ENCODE measurements around a stretch of chr7.

- PRO-cap = unidirectional peak, plus-strand start at chr7:66152209; unidirectional peak, minus-strand start at chr7:66152281
- RAMPAGE, long total RNA, 4 experiments = no peak in any of the 4 experiments
These were observed 37.3 kb downstream of the CRCP start for GRCh38 chr7:66151835-66152440.

DNA sequence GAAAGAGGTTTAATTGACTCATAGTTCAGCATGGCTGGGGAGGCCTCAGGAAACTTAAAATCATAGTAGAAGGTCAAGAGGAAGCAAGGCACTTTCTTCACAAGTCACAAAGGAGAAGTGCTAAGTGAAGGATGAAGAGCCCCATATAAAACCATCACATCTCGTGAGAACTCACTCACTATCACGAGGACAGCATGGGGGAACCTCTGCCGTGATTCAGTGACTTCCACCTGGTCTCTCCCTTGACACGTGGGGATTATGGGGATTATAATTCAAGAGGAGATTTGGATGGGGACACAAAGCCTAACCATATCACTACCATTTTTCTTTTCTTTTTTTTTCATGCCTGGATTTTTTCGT lies 119.9 kb downstream of the TPST1 start:
- PRO-cap = no peak
- RAMPAGE, long total RNA, 4 experiments = no peak in any of the 4 experiments

DNA sequence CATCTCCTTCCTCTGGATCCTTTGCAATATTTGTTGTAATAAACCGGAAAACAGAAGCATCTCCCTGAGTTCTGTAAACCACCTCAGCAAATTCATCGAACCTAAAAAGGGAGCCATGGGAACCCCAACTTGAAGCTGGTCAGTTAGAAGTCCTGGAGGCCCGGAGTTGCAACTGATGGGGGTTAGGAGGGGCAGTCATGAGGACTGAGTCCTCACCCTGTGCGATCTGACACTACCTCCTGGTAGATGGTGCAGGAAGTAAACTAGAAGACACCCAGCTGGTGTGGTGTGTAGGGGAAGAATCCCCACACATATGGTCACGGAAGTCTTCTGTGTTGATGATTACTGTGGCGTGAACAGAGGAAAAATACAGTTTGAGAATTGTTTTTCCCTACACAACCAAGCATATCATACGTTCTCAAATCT lies 164.7 kb upstream of the KCTD7 start:
- PRO-cap = no peak
- RAMPAGE, long total RNA, 4 experiments = no peak in any of the 4 experiments

DNA sequence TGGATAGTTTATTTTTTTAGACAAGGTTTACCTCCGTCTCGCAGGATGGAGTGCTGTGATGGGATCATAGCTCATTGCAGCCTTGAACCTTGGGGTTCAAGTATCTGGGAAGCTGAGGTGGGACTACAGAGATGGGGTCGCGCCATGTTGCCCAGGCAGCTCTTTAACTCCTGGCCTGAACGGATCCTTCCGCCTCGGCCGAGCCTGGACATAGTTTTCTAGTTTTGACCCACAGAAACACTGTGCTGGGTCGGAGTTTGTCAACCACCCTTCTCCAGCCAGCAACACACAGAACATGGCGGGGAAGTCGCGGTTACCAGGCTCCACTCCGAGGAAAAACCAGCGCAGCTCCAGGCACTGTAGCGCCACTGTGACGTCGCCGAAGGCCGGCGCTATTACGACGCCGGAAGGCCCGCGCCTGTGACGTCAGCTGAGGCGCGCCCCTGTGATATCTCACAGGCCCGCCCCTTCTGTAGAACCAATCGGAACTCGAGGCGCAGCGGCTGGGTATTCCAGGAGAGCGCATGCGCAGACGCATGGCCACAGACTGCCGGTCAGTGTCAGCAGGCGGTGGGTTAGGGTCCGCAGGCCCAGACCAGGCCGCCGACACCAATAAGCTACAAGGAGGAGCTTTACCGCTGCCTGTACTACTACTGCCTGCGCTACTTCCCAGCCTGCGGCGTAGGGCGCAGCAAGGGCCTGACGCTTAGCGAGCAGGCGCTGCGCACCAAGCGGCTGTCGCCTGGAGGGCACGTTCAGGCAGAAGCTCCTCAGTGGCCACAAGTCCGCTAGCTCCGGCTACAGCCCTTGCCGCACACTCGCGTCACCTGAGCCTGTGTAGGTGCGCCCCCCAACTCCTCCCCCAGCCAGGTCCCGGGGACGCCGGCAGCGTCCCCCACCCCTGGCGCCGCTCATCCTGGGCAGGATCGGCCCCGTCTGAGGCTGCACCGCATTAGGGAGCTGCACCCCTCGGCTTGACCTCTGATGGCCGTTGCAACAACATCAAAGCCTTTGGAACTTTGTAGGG lies 135.2 kb upstream of the KCTD7 start:
- PRO-cap = bidirectional peak, plus-strand start at position 546 of the sequence, minus-strand start at position 367 of the sequence; bidirectional peak, plus-strand start at position 762 of the sequence, minus-strand start at position 775 of the sequence
- RAMPAGE, long total RNA, 4 experiments = start-site peak on the plus strand in 3 of 4 experiments, centred at positions 519 to 534 of the sequence, 32 to 225 reads per replicate; start-site peak on the minus strand in 3 of 4 experiments, centred at positions 361 to 386 of the sequence, 22 to 66 reads per replicate

DNA sequence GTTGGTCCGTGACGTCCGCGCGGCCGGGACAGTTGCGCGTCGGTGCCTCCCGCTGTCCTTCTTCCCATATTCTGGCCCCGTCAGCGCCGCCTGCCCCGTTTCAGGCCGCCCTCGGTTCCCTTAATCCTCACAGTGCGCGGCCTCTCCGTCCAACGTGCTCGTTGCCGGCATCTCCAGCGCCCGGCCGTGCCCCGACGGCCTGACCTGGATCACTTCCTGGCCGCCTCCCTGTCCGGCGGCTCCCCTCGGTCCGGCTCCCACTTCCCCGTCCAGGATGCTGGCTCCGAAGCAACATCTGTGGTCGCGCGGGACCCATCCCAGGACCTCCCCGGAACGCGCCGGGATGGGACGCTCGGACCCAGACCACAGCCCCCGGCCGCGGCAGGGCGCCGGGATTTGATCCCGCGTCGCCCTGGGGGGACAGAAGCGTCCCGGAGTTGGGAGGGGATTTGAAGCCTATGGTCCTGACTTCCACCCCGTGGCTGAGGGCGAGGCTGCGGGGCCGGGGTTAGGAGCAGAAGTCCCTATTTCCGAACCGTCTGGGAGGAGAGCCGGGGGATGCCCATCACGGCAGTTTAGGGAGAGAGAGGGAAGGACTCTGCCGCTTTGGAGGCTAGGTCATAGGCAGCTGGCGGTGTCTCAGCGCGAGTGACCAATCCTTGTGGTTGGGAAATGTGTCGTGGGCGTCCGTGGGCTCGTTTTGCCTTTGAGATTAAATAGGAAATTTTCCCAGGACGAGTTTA lies 53.8 kb downstream of the KCTD7 start:
- PRO-cap = no peak
- RAMPAGE, long total RNA, 4 experiments = no peak in any of the 4 experiments

DNA sequence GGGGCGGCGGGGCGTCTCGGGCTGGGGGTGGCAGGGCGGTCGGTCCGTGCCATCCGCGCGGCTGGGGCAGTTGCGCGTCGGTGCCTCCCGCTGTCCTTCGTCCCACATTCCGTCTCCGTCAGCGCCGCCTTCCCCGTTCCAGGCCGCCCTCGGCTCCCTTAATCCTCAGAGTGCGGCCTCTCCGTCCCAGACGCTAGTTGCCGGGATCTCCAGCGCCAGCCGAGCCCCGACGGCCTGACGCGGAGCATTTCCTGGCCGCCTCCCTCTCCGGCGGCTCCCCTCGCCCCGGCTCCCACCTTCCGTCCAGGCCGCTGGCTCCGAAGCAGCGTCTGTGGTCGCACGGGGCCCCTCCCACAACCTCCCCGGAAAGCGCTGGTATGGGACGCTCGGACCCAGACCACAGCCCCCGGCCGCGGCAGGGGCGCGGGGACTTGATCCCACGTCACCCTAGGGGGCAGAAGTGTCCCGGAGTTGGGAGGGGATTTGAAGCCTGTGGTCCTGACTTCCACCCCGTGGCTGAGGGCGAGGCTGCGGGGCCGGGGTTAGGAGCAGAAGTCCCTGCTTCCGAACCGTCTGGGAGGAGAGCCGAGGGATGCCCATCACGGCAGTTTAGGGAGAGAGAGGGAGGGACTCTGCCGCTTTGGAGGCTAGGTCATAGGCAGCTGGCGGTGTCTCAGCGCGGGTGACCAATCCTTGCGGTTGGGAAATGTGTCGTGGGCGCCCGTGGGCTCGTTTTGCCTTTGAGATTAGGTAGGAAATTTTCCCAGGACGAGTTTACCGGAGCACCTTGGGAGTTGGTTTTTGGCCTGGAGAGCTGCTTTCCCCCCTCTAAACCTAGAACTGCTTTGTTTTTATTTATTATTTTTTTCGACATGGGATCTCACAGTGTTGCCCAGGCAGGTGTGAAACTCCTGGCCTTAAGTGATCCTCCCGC lies 581 bp downstream of the RABGEF1 start:
- PRO-cap = bidirectional peak, plus-strand start at position 189 of the sequence, minus-strand start at position 135 of the sequence; bidirectional peak, plus-strand start at position 359 of the sequence, minus-strand start at position 304 of the sequence; unidirectional peak, minus-strand start at position 594 of the sequence
- RAMPAGE, long total RNA, 4 experiments = start-site peak on the minus strand in 3 of 4 experiments, centred at positions 293 to 398 of the sequence, 5 to 6 reads per replicate

GRCh38 chr7:66844937-66845221 lies 76.1 kb upstream of the TMEM248 start:
- PRO-cap = bidirectional peak, plus-strand start at chr7:66845087, minus-strand start at chr7:66844902
- RAMPAGE, long total RNA, 4 experiments = start-site peak on the plus strand in 1 of 4 experiments, at chr7:66845036-66845050 at its widest, 23 reads per replicate

DNA sequence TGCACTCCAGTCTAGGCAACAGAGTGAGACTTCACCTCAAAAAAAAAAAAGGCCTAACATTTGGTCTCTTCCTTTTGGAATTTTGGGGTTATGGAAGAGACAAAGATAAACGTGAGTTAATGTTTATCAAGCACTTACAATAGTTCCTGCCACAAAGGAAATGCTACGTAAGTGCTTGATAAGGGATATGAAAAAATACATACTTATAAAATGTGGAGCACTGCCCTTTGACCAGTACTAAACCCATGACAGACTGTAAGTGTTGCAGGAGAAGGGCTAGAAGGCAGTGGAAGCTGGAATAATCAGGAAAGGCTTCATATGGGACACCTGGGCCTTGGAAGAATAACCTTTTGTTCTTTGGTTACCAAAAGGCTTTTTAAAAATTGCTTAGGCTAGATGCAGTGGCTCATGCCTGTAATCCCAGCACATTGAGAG lies 25.5 kb downstream of the TMEM248 start:
- PRO-cap = no peak
- RAMPAGE, long total RNA, 4 experiments = no peak in any of the 4 experiments

DNA sequence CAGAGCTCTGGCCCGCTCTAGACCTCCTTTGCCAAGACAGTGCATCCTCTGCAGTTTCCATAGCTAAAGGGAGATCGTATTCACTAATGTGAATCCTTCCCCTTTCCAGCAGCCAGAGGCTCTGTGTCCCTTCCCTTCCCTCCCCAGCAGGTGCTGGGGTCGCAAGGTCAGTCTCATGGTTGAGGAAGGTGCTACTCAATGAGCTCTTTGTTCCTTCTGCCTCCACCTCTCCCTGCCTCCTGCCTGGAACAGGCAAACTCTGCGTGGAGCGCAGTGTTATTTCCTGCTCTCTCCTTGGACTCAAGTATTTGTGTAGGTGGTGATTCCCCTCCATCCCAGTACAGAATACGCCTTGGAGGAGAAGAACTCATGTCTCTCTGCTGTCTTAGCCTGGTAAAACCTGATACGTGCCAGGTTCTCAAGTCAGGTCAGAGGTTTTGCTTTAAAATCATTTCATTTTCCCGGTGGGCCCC lies 36.4 kb downstream of the SBDS start:
- PRO-cap = no peak
- RAMPAGE, long total RNA, 4 experiments = no peak in any of the 4 experiments

DNA sequence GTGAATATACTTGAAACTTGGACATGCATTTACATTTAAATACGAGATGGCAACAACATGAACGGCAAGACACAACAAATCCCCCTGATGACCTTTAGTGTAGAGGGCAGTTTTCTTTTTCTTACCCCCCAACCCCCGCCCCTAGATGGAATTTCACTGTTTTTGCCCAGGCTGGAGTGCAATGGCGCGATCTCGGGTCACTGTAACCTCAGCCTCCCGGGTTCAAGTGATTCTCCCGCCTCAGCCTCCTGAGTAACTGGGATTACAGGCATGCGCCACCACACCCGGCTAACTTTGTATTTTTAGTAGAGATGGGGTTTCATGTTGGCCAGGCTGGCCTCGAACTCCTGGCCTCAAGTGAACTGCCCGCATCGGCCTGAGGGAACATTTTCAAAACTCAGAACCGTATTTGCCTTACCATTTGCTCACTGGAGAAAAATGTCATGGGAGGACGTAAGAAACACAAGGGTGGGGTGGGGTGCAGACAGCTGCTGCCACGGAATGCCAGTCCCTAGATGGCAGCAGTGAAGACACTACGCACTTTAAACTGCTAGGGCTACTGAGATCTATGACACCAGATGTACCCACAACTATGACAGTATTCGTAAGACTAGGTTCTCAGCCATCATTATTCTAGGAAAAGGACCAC lies 892 bp downstream of the SBDS start:
- PRO-cap = bidirectional peak, plus-strand start at position 571 of the sequence, minus-strand start at position 488 of the sequence
- RAMPAGE, long total RNA, 4 experiments = no peak in any of the 4 experiments

DNA sequence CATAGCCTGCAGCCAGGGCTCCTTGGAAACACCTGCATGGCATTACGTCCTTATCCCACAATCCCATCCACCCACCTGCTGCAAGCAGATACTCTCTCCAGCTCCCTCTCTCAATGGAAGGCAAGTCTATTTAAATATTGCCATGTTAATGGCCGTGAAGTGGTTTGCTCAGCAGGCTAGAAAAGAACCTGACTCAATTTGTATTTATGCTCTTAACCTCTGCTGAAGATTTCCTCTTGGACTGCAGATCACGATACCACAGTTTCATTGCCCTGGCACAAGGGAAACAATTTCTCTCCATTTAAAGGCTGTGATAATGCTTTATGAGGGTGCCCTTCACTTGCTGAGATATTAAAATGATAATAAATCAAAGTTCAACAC lies 137.0 kb downstream of the SPDYE21 start:
- PRO-cap = no peak
- RAMPAGE, long total RNA, 4 experiments = no peak in any of the 4 experiments

DNA sequence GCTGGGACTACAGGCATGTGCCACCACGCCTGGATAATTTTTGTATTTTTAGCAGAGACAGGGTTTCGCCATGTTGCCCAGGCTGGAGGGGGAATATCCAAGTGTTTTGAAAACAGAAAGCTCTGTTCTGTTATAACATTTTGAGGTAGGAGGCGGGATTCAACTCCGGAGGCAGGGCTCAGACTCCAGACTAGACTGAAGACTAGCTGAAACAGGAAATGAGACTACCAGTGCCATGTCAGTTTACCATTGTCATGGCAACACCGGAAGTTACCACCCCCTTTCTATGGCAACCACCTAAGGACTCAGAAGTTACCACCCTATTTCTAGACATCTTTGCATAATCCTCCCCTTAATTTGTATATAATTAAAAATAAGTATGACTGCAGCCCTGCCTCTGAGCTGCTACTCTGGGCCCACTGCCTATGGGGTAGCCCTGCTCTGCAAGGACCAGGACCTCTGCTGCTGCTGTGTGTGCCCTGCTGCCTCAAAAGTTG lies 1069.0 kb upstream of the AUTS2 start:
- PRO-cap = no peak
- RAMPAGE, long total RNA, 4 experiments = no peak in any of the 4 experiments

GRCh38 chr7:68562045-68562511 lies 1036.2 kb upstream of the AUTS2 start:
- PRO-cap = no peak
- RAMPAGE, long total RNA, 4 experiments = no peak in any of the 4 experiments

DNA sequence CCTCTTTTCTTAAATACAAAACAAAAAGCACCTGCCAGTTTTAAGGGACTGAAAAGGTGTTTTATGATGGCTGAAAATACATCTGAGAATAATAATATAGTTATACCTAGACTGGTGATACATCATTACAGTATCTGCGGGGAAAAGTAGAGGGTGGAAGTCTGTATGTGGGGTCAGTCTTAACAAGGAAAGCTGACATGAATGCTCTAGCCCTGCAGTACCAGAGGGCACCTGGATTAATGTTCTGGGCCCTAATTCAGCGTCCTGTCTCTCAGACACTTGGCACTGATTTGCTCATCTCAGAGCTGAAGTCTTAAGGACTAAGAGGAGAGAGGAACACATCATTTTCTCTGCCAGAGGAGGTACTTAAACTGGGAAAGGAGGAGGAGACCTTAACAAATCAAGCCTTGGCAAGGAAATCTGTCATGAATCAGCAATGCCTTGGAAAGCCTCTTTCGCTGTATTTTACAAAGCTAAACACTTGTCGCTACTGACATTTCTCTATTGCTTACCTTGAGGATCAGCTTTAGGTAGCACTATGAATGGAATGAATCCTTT lies 37.1 kb downstream of the AUTS2 start:
- PRO-cap = no peak
- RAMPAGE, long total RNA, 4 experiments = no peak in any of the 4 experiments

DNA sequence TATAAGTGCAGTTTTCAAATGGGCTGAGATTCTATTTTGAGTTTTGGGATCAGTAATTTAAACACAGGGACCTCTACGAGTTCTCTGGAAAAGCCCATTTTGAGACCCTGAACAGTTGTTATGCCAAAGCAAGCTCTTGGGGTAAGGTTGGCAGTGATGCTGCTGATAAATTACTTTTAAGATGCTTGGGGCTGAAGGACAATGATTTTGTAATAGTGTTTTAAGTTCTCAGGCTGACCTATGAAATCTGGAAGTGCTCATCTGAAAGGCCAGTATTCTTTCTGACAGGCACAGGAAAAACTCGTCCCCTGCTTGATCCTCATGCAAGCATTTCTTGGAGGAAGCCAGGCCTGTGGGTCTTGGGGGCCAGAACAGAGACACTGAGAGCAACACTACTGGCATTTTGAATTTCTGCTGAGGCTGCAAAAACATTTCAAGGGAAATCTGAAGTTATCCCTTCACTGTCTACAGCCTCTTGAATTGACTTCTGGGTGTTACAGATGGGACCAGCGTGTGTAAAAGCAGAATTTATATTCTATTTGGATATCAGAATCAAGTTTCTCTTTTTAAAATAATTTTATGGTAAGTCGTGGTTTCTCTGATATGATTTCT lies 79.7 kb downstream of the AUTS2 start:
- PRO-cap = no peak
- RAMPAGE, long total RNA, 4 experiments = no peak in any of the 4 experiments

DNA sequence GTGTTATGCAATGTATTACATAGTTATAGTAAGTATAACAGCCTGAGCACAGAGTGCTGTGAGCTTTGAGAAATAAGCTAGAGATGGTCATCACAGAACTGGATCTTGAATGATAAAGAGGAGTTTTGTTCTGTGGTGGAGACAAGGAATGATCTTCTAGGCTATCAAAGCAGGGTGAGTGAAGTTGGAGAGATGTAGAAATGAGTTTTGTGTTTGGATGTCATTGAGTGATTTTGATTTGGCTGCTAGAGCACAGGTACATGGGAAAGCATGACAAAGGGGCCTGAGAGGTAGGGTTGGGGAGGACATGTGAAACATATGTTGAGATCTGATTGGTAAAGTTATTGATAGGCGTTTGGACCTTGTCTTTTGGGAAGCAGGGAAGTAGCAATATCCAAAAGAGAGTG lies 123.4 kb downstream of the AUTS2 start:
- PRO-cap = no peak
- RAMPAGE, long total RNA, 4 experiments = start-site peak on the plus strand in 2 of 4 experiments, centred at positions 147 to 255 of the sequence, 8 to 10 reads per replicate

- PRO-cap = no peak
- RAMPAGE, long total RNA, 4 experiments = start-site peak on the plus strand in 1 of 4 experiments, at chr7:69755787-69755962 at its widest, 5 reads per replicate
These were observed 157.5 kb downstream of the AUTS2 start for GRCh38 chr7:69755534-69756326.

DNA sequence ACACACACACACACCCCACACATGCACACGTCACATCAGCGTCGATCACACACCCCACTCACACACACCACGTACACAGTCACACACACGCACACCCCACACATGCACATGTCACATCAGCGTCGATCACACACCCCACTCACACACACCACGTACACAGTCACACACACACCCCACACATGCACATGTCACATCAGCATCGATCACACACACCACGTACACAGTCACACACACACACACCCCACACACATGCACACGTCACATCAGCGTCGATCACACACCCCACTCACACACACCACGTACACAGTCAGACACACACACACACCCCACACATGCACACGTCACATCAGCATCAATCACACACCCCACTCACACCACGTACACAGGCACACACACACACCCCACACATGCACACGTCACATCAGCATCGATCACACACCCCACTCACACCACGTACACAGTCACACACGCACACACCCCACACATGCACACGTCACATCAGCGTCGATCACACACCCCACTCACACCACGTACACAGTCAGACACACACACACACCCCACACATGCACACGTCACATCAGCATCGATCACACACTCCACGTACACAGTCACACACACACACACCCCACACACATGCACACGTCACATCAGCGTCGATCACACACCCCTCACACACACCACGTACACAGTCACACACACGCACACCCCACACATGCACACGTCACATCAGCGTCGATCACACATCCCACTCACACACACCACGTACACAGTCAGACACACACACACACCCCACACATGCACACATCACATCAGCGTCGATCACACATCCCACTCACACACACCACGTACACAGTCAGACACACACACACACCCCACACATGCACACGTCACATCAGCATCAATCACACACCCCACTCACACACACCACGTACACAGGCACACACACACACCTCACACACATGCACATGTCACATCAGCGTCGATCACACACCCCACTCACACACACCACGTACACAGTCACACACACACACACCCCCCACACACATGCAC lies 635.4 kb upstream of the GALNT17 start:
- PRO-cap = no peak
- RAMPAGE, long total RNA, 4 experiments = start-site peak on the plus strand in 1 of 4 experiments, centred at position 248 of the sequence, 6 reads per replicate

DNA sequence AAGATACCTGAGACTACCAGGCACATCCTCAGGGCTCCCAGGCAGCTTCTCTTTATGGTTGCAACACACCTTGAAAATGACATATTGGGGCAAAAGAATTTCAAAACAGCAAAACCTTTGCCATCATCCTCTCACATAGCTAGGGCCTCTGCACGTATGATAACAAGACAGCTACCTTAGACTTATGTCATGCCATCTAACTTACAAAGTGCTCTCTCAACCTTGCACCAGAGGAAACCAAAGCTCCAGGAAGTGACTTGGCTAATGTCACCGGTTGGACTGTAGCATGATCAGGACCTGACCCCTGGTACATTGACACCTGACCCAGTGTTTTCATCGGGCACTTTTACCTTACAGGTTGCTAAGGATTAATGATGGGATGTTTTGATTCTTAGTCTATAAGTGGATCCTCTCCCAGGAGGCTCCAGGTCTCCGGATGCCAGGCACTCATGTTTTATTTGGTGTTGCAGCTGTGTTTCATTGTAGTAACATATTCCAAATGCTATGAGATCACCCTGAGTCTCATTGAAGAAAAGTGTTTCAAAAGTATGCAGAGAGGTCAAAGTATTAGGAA lies 529.8 kb upstream of the GALNT17 start:
- PRO-cap = no peak
- RAMPAGE, long total RNA, 4 experiments = no peak in any of the 4 experiments

GRCh38 chr7:70679505-70680094 lies 452.3 kb upstream of the GALNT17 start:
- PRO-cap = no peak
- RAMPAGE, long total RNA, 4 experiments = no peak in any of the 4 experiments